Thoracic aorta endothelial cell (primary cell): ENCODE measurements around a stretch of chr9.

DNA sequence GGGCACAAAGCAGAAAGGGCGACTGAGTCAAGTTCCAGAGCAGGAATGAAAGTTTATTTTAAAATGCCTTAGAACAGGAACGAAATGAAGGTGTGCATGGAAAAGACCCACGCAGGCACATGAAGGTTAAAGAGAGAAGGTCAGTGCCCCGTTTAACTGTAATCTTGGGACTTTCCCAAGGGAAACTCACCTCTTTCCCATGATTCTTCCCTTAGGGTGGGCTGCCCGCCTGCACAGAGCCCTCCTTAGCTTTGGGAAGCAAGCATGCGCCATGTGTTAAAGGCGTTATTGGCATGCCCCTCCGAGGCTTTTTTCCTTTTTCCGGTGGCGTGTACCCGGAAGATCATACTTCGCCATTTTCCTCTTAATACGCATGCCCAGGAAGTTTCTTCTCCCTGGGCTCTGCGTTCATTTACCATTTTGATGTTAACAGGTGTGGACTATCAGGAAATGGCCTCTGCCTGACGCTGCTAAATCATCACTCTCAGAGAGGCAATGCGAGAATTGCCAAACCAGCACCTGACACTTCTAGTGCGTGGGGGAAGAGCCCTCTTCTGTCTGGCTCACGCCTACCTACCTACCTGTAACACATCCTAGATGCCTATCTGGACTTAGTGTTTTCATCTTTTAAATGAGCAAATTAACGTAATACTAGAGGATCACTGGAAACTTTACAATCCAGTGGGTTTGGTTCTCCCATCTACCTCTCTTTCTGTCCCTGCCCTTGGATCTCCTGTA, 409.5 kb upstream of the PAPPA start:
- CAGE, long polyA plus RNA: no peak

GRCh38 chr9:116571686-116572541, 115.2 kb upstream of the TRIM32 start:
- CAGE, long polyA plus RNA: no peak

GRCh38 chr9:117642540-117642948, 61.7 kb upstream of the TLR4 start:
- CAGE, long polyA plus RNA: no peak

DNA sequence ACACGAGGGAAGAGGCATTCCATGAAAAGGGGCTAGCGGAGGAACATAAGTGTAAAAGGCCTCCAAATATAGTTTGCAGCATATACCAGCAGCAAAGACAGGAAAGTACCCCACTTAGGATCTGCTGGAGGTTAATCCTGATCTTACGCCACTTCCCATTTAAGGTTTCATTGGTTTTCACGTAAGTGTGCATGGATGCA, 59.7 kb upstream of the TLR4 start:
- CAGE, long polyA plus RNA: no peak

DNA sequence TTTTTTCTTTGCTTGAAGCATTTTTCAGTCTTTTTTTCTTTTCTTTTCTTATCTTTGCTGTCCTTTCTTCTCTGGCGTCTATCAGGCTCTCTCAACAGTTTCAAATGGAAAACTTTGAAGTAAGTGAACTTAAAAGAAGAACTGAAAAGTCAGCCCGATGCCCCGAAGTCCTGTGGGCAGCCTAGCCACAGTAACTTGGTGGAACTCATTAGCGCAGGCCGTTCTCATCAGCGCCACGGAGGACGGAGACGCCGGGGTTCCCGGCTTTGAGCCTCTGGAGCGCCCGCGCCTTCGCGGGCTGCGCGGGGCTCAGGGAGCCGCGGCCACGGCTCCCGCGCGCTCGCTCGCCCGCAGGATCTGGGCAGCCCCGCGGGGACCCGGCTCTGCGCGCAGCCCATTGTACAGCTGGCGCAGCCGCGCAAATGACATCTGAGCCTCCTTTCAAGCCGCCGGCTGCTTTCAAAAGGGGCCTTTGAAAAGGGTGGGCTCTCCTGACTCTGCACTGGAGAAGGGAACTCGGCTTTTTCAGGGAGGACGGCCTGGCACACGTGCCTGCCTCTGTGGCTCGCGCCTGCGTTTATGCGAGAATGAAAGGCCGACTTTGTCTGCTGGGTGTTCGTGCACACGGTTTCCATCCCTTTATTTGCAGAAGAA, 40.7 kb downstream of the TLR4 start:
- CAGE, long polyA plus RNA: no peak

- CAGE, long polyA plus RNA: no peak
These were observed 390.1 kb downstream of the BRINP1 start for GRCh38 chr9:118979067-118979536.

GRCh38 chr9:119282953-119283662, 86.1 kb downstream of the BRINP1 start:
- CAGE, long polyA plus RNA: no peak

DNA sequence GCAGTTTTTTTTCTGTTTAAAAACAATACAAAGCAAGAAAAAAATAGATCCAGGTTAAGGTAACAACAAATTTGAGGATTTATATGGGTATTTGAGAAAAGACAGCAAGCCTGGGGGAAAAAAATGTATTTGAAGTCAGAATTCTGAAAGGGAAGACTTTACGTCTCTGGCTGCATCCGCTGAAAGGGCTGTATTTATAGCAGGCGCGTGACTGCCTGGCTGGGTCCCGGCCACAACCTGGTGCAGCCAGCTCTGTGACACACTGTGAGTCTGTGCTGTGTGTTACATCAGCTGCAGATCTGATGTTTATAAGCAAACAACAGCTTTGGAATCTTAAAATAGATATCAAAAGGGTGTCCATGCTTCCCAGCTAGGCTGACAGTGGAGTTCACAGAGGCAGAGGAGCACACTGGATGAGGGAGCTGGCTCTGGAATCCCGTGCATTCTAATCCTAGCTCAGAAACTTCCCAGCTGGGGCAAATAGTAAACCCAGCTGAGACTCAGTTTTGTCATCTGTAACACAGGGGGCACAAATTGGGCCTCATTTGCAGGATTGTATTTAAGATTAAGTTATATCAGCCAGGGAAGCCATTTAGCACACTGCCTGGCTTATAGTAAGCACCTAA, 433.4 kb upstream of the BRINP1 start:
- CAGE, long polyA plus RNA: no peak

DNA sequence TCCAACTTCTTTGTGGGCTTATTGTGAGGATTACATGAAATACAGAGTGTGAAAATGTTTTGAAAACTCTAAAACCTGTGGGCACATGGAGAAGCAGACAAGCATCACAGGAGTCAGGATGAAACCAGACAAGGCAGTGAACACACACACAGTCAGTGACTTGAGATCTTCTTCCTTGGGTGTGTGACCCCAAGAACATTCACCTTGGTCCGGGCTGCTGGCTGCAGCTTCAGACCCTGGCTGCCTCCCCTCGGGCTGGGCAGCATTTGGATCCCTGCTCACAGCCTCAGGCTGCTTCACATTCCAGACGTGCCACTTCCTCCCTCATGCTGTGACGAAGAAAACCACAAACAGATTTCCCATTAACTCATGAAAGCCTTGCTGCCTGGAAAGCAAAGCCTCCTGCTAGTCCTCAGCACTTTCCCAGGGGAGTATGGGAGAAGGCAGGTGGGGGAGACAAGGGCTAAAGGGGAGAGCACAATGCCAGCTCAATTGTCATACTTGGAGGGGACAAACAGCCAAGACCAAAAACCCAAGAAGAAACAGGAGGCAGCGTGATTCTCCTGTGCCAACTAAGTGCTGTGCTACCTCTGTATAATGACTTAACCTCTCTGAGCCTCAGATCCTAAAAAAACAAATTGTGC, 594.6 kb upstream of the BRINP1 start:
- CAGE, long polyA plus RNA: no peak

- CAGE, long polyA plus RNA: no peak
These were observed 45.9 kb downstream of the CDK5RAP2 start for GRCh38 chr9:120533785-120534683.

DNA sequence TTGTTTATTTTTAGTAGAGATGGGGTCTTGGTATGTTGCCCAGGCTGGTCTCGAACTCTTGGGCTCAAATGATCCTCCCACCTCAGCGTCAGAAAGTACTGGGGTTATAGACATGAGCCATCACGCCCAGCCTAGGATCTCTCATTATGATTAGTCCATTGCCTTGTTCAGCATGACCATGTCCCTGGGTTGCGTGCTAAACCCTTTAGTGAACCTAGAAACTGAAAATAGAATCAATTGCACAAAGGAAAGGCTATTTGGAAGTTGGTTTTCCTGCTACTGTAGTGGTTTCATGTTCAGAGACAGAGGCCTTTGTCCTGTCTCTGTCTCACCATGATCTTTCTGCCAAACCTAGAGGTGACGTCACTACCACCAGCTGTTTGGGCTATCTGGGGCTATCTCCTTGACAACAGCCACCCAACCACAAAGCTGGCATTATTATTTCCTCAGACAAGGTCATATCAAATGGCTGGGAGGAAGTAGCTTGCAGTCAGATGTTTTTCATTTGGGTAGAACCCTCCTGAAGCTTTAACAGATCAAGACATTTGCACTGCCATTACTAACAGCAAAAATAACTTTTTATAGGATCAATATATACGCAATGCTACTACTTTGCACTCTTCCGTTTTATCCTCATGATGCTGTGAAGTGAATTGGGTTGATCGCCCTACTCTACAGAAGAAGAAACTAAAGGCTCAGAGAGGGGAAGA, 4.0 kb upstream of the CDK5RAP2 start:
- CAGE, long polyA plus RNA: no peak

- CAGE, long polyA plus RNA: no peak
These were observed 27.4 kb downstream of the FBXW2 start for GRCh38 chr9:120765675-120766280.

- CAGE, long polyA plus RNA: no peak
These were observed 3.6 kb upstream of the PSMD5 start for GRCh38 chr9:120845962-120847017.

DNA sequence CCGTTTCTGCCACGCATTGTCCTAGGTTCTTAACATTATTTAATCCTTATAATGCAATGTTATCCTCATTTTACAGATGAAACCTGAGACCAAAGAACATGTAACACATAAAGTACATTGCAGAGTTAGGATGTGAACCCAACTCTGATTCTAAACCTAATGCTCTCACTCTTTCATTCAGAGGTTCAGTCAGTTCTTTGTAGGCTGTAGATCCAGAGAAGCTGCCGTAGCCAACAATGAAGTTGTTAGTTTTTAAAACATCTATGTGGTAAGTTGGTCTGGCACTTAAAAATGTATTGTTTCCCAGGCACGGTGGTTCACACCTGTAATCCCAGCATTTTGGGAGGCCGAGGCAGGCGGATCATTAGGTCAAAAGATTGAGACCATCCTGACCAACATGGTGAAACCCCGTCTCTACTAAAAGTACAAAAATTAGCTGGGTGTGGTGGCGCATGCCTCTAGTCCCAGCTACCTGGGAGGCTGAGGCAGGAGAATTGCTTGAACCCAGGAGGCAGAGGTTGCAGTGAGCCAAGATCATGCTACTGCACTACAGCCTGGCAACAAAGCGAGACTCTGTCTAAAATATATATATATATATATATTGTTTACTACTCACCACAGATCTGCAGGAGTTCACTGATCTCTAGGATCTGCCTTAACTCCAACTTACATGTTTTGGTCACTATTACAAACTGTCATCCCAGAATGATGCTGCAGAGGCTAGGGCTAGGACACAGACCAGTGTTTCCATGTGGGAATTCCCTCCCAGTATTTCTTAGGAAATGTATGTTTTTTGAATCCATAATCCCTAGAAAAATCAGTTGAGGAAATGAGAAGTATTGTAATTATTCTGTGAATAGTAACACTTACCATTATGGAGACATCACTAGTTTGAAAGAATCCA, 10.8 kb upstream of the PSMD5 start:
- CAGE, long polyA plus RNA: no peak

- CAGE, long polyA plus RNA: no peak
These were observed 6.7 kb downstream of the PHF19 start for GRCh38 chr9:120870024-120870922.

- CAGE, long polyA plus RNA: no peak
These were observed 15.1 kb upstream of the PHF19 start for GRCh38 chr9:120892019-120892590.

DNA sequence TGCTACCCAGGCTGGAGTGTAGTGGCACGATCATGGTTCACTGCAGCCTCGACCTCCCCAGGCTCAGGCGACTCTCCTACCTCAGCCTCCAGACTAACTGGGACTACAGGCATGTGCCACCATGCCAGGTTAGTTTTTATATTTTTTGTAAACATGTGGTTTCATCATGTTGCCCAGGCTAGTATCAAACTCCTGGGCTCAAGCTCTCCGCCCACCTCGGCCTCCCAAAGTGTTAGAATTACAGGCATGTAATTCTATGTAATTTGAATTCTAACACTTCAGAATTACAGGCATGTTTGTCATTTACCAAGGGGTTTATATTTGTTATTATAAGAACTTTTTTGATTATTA, 3.7 kb downstream of the TRAF1 start:
- CAGE, long polyA plus RNA: no peak

GRCh38 chr9:120925384-120925553, 1.3 kb downstream of the TRAF1 start:
- CAGE, long polyA plus RNA: no peak

GRCh38 chr9:120927028-120927422, 429 bp upstream of the TRAF1 start:
- CAGE, long polyA plus RNA: no peak

DNA sequence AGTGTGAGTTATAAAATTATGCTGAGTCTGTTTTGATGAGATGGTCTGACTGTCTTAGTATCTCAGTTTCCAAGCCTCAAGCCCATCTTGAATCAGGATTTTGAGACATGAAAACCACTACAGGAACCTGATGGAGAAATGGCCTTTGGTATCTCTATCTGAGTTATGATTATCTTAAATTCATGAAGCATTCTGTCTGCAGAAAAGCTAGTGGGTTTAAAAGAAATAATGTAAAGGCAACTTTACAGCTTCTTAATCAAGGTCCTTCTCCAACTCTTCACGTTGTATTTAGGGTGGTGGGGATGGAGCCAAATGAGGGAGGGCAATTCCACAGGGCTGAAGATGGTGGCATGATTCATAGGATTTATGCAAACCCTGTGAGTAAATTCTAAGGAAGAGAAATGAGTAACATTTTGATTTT, 47.5 kb downstream of the C5 start:
- CAGE, long polyA plus RNA: no peak